Cardiac muscle cell (in vitro differentiated cells and primary cell): Measurements from ENCODE around the gene MCM6.

GRCh38 chr2:131106506-131106864, 1.3 kb downstream of the PLEKHB2 start:
- RAMPAGE, long total RNA, result no peak
- RRBS, result no CpG with 5 or more reads among the region's 4 CpGs

DNA sequence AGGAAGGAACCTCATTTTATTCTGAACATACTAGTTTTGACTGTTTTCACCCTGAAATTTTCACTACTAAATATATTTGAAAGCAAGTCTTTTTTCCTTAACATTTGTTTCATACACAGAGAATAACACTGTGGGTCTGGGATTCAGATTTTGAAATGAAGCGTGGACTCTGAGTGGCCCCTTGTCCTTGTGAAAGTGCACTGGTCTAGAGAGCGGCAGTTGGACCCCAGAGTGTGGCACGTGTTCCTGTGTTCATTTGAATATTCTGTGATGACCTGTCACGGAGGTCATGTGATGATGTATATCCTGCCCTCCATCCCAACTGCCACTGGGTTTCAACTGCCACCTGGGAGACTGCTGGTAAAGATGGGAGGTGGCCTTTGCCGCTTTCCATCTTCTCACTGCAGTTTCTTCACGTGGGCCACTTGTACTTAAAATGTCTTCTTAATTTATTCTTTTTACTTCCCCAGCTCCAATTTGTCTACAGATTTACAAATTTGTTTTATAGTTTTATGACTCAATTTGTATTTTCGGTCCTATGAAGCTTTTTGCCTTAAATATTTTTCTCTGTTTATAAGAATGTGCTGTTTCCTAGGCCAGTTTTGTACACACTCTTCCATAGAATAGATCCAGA, 38.7 kb upstream of the RAB6D start:
- RAMPAGE, long total RNA, result no peak
- RRBS, result no CpG with 5 or more reads among the region's 7 CpGs

DNA sequence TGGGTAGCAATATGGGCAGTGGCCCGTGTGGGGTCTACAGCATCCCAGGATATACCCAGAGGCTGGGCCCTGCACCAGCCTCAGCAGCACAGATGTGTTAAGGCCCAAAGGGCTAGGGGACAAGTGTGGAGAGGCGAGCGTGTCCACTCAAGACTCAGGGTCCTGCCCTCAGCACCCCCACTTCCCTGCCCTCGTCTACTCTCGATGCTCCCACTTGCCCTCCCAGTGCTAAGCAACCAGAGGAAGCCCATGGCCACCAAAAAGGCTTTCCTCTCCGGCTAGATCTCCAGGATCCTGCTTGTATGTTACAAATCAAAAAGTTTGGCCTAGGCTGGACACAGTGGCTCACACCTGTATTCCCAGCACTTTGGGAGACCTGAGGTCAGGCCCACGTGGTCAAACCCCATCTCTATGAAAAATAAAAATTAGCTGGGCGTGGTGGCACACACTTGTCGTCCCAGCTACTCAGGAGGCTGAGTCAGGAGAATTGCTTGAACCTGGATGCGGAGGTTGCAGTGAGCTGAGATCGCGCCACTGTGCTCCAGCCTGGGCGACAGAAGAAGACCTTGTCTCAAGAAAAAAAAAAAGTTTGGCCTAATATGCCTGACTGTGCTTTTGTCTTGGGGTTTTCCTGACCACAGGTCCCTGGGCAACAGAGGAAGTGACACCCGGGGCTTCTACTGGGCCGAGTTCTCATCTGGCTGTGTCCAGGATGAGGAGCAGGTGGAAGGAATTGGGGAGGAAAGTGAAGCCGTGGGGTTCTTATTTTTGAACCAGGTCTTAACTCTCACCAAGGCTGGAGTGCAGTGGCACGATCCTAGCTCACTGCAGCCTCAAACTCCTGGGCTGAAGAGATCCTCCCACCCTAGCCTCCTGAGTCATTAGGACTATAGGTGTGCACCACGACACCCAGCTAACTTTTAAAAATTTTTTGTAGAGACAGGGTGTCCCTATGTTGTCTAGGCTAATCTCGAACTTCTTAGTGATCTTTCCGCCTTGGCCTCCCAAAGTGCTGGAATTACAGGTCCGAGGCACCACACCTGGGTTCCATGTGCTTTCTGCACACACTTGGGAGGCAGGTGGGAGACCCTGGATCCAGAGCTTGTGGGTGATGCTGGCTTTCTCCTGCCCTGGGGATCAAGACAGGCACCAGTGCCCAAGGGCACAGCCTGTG, 13.2 kb upstream of the CCDC74A start:
- RAMPAGE, long total RNA, result no peak
- RRBS, result no CpG with 5 or more reads among the region's 21 CpGs

DNA sequence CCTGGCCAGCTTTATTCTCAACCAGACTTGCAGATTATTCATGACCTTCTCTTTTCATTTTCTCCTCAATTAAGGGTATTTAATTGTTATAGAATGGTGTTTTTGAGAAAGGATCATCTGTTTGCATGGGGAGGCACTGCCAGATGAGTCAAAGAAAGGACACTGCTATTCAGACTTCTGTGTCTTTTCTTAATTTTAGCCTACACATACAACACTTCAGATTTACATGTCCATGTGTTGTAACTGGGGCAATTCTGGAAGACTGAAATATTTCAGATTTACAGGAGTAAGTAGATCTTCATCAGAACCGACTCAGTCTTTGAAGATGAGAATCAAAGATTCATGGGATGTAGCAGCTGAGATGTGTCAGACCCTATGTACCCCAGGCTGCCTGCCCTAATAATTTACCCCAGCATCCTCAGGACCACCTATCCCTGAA, 64.1 kb upstream of the LYPD1 start:
- RAMPAGE, long total RNA, result no peak
- RRBS, result no CpG with 5 or more reads among the region's 1 CpG

DNA sequence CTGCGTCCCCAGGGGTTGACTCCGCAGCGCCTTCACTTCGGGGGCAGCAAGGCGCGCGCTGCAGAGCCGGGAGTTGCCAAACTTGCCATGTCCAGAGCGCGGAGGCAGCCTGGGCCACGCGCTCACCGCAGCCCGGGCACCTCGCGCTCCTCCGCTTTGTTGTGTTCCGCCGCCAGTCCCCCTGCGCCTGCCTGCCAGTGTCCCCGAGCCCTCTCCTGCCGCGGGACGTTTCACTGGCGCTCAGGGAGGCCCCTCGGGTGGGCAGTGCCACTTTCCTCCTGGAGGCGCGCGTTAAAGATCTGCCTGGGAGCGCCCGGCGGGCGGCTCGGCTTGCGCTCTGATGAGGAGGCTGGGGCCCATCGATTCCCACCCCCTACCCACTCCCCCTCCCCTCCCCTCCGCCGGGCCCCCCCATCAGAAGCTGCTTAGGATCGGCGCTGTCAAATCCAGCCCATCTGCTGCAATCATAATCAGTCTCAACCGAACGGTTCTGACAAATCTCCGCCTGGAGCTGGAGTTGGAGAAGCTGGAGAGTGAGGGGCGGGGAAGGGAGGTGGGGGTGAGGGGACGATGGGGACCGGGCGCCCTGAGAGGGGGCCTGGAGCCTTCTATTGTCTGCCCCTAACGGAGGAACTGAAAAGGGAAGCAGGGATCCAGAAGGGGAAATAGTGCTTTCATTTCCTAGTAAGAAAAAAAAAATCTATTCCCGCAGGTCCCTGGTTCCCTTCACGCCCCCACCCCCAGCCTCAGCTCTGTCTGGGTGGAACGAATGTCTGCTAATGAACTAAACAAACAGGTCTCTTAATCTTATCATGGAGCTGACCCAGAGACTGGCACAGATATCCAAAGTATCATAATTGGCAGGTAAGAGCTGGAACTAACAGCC, 301.5 kb downstream of the NCKAP5 start:
- RAMPAGE, long total RNA, result start-site peak on the minus strand centred at position 342 of the sequence, 76 bp wide, 22 and 9 reads in 2 replicates
- RRBS, result 1% methylated on average over 14 of the region's 51 CpGs

DNA sequence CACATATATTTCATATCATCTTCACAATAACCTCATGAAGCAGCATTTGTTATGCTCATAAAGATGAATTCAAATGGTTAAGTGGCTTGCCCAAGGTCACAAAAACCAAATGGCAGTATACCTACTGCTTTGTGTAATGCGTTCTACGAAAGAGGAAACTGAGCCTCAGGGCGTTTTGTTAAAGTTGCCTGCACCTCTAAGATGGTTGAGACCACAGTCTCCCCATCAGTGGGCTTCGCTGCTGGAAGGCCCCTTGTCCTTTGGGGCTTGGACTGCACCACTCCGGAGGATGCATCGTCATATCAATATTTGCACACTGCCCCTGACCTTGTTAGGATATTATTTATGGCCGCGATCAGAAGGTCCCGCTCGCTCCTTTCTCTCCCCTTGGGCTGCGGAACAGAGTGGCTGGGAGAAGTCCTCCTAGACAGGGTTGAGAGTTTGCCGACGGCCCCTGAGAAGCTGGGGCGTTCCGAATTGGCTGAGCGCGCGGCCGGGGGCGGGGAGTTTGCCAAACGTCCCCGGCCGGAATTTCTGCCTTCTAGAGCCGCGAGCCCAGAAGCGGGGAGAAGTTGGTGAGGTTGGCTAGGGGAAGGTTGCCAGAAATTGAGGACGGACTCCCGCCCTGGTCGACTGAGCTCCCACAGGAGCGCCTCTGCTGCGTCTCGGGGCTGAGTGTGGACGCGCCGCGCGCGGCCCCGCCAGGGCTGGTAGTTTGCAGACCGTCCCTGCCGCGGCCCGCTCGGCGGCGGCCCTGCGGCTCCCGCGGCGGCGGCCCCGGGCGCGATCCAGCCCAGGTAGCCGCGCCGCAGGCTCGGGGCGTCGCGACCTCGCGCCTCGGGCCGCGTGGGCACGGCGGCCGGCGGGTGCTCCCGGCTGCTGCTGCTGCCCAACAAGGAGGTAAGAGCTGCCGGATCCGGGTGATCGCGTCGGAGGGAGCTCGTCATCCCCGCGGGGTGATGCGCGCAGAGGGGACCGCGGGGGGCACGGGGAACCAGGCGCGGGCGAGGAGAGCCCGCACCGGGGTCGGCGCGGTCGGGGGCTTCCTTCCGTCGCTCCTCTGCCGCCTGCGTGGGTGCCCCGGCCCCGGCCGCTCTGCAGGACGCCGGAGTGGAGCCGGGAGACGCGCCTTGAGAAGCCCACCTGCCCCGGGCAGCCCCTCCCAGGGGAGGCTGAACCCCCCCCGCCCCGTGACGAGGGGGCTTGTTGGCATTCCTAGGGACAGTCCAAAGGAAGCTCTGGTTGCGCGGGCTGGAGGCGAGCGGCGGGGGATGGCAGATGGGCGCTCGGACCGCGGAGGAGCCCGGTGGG, 134.0 kb upstream of the MGAT5 start:
- RAMPAGE, long total RNA, result no peak
- RRBS, result under 1% methylated on average over 35 of the region's 119 CpGs

GRCh38 chr2:134143386-134144546, 110.1 kb upstream of the MGAT5 start:
- RAMPAGE, long total RNA, result no peak
- RRBS, result no CpG with 5 or more reads among the region's 12 CpGs

DNA sequence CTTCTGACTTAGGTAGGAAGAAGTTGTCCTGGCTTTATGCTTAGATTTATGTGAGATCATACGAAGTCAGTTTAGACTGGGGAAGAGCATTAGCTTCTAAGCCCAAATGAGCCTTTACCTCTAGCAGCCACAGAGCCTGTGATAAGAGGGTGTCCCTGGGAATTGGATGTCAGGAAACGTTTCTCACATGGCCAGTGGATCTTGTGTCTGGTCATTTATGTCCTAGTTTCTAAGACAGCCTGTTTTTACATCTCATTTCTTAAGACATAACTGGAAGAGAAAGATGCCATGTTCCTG, 79.9 kb upstream of the MGAT5 start:
- RAMPAGE, long total RNA, result no peak
- RRBS, result no CpG with 5 or more reads among the region's 2 CpGs

- RAMPAGE, long total RNA, result no peak
- RRBS, result no CpG with 5 or more reads among the region's 6 CpGs
Observed at GRCh38 chr2:134280155-134280595, 26.3 kb downstream of the MGAT5 start.

- RAMPAGE, long total RNA, result no peak
- RRBS, result no CpG with 5 or more reads among the region's 7 CpGs
Observed at GRCh38 chr2:134336007-134336819, 82.3 kb downstream of the MGAT5 start.

GRCh38 chr2:134491021-134491365, 227.8 kb downstream of the TMEM163 start:
- RAMPAGE, long total RNA, result no peak
- RRBS, result no CpG with 5 or more reads among the region's 4 CpGs

DNA sequence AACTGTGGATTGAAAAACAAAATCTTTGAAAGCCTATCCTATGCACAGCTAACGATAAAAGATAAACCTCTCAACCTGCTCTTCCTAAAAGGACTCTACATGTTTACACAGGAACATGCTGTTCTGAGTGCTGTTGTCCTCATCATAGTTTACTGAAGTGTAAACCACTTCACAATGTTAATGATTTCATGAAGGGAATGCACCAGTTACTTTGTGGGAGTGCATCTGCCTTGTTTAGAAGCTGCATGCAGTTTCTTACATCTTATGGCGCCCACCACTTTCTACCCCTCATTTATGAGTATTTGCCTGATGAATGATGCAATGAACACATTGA, 1.3 kb downstream of the ACMSD start:
- RAMPAGE, long total RNA, result no peak
- RRBS, result no CpG with 5 or more reads among the region's 2 CpGs

DNA sequence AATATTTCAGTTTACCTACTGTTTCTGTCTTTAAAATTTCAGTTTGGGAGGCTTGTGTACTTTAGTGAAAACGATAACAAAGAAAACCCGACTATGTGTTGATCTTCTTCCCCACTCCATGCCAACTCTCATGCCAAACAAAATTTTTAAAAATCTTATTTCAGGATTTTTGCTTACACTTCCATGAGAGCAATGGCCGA, 62.3 kb downstream of the MAP3K19 start:
- RAMPAGE, long total RNA, result no peak
- RRBS, result no CpG with 5 or more reads among the region's 3 CpGs

GRCh38 chr2:135052857-135053609, 941 bp downstream of the RAB3GAP1 start:
- RAMPAGE, long total RNA, result no peak
- RRBS, result no CpG with 5 or more reads among the region's 20 CpGs

DNA sequence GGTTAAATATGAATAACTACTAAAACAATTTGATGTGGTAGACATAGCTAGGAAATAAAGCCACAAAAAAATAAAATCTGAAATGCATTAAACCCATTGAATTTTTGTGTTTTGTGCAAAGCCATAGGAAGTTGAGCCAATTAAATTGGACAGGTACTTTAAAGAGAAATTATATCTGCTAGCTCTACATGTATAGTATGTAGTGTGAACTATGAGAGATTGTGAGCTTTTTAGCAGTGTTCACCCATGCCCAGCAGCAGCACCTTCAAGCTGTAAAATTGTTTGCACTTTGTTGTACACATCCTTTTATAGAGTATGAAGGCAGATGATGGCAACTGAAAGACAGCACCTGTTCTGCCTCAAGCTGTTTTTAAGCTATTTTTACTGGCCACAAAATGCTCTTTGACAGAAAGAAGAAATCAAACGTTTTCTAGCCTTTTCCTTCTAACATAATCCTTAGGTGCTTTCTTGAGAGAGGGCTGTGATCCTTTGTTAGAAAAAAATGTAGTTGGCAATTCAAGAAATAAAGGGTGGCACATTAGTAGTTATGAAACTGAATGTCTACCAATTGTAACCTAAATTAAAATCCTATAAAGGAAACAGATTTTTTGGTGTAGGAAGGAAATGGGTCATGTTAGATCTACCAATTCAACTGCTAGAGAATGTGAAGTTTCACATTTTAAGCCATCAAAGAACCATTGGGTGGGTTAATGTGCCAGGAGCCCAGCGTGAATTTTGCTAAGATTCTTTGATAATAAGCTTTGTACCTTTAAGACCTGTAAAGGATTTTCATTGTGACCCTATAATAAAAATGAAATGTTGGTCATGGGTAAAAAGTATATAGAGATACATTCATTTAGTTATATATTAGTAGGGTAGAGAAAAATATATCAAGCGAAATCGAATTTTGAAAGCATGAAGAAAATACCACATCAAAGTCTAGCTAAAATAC, 59.5 kb downstream of the R3HDM1 start:
- RAMPAGE, long total RNA, result no peak
- RRBS, result no CpG with 5 or more reads among the region's 4 CpGs

DNA sequence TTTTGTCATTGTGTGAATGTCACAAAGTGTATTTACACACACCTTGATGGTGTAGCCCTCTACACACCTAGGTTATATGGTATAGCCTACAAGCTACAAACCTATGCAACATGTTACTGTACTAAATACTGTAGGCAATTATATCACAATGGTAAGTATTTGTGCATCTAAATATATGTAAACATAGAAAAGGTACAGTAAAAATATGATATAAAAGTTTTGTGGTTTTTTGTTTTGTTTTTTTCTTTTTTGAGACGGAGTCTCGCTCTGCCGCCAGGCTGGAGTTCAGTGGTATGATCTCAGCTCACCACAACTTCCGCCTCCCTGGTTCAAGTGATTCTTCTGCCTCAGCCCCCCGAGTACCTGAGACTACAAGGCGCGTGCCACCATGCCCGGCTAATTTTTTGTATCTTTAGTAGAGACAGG, 83.7 kb upstream of the UBXN4 start:
- RAMPAGE, long total RNA, result no peak
- RRBS, result no CpG with 5 or more reads among the region's 8 CpGs

- RAMPAGE, long total RNA, result no peak
- RRBS, result no CpG with 5 or more reads among the region's 4 CpGs
Observed at GRCh38 chr2:135787367-135787845, 45.8 kb downstream of the UBXN4 start.

DNA sequence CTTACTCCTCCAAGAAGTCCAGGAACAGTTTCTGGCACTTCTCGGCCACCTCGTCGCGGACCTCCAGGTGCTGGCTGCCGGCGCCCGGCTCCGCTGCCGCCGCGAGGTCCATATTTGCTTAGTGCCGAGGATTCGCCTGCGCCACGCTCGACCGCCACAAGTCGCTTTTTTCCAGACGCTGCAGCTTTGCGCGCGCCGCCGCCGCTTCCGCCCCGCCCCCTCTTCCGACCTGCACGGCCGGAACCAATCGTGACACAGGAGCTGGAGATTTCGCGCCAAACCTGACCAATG, at the start of gene MCM6:
Gene MCM6, minus strand, starts transcription at position 190 of the 291 bp plus-strand sequence.
- RAMPAGE, long total RNA, result no peak
- RRBS, result under 1% methylated on average over 4 of the region's 33 CpGs

DNA sequence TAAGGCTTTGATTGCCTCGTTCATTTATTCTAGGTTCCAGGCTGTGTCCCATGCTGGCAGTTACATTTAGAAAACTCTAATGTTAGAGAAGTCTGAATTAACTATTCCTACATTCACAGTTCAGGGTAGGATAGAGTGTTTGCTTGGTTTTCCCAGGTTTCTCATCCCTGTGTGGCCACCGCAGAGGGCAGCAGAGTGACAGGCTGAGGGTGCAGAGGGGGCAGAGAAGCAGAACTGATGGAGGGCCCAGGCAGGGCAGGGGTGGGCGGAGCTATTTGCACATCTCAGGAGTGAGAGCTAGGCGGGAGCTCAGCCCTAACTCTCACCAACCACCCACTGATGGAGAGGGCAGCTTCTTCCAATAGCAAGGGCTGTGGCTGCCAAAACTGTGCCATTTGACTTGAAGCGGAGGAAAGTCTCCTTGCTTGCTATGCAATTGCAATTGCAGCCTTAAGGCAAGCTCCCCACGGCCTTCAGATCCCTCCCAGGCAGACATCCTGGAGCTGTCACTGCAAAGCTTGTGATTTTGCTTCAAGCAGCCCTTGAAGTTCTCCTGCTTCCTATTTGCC, 11.9 kb upstream of the DARS1 start:
- RAMPAGE, long total RNA, result no peak
- RRBS, result no CpG with 5 or more reads among the region's 6 CpGs

DNA sequence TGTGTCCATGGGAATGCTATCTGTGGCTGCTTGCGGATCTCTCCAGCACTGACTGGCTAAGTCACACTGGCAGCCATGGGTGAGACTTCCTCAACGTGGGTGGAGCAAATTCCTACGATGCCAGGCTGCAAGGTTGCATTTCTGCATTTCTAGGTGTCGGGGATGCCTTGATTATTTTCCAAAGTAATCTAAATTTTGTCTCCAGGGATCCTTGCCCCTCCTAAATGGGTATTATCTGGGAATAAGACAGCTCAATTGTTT, 6.2 kb downstream of the CXCR4 start:
- RAMPAGE, long total RNA, result no peak
- RRBS, result no CpG with 5 or more reads among the region's 4 CpGs